SEM (cell line): ENCODE data around the gene PLEKHH2.

DNA sequence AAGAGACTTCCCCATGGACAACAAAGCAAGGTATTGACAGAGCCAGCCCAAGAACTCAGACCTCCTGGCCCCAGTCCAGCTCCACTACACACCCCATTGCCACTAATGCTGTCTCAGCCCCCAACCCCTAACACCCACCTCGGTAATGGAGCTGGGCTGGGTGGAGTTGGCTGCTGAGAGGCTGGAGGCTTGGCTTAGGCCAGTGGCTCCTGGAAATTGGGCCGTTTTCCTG, 175.4 kb upstream of the HAAO start:
- PRO-cap: no peak

- PRO-cap: no peak
Observed at GRCh38 chr2:43039112-43039841, 187.1 kb downstream of the ZFP36L2 start.

DNA sequence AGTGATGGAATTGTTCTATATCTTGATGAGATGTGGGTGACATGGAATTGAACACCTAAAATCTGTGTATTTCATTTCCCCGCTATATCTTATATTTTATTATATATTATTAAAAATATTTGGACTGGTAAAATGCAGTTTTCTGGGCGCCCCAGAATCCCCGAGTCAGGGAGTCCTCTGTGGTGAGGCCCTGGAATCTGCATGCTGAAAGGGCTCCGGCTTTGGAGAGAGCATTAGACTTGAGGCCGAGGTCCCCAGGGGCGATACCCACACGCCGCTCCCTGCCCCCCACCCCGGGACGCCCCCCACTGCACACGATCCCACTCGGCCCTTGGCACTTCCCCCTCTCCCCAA, 126.1 kb downstream of the ZFP36L2 start:
- PRO-cap: no peak

GRCh38 chr2:43157371-43157818, 69.0 kb downstream of the ZFP36L2 start:
- PRO-cap: no peak

DNA sequence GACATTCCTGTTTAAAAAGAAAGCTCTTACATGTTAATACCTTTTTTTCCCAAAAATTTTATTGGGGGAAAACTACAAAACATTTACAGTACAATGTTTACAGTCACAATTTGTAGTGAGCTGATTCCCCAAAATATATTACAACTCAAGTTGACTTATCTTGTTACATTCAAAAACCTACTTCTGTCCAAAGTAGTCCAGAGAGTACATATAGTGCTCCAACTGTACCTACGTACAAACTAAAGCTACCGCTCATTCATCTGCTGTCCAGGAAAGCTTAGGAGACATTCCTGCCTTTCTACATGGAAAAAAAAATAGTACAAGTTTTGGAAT, 4.1 kb downstream of the ZFP36L2 start:
- PRO-cap: no peak

- PRO-cap: no peak
Observed at GRCh38 chr2:43343983-43344438, 117.6 kb upstream of the ZFP36L2 start.

- PRO-cap: no peak
Observed at GRCh38 chr2:43426108-43426906, 169.5 kb downstream of the THADA start.

DNA sequence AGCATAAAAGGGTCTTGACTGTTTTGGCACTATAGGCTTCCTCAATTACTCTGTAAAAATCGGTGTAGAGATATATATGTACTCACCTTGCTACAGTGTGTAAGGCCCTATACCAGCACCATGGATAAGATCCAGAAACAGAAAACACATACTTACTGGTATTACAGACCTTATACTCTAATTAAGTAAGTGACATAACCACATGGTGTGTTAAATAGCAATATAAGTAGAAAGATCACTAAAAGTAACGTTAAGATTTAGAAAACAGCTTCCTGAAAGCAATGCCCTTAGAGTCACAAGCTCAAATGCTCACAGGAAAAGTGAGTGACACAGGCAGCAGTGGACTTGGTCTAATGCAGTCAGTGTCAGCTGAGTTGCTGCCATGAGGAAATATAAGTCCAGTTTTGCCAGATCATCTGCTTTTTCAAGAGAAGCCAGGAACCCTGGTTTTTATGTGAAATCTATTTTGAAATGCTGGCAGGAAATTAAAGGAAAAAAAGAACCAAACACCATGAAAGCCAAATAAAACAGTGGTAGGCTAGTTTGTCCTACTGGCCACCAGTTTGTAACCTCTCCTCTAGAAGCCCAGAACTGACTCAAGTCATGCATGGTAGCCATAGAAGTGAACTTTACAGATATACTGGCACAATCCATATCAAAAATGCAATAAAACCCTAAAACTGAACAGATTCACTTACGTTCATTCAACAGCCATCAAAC, 109.3 kb downstream of the THADA start:
- PRO-cap: no peak

DNA sequence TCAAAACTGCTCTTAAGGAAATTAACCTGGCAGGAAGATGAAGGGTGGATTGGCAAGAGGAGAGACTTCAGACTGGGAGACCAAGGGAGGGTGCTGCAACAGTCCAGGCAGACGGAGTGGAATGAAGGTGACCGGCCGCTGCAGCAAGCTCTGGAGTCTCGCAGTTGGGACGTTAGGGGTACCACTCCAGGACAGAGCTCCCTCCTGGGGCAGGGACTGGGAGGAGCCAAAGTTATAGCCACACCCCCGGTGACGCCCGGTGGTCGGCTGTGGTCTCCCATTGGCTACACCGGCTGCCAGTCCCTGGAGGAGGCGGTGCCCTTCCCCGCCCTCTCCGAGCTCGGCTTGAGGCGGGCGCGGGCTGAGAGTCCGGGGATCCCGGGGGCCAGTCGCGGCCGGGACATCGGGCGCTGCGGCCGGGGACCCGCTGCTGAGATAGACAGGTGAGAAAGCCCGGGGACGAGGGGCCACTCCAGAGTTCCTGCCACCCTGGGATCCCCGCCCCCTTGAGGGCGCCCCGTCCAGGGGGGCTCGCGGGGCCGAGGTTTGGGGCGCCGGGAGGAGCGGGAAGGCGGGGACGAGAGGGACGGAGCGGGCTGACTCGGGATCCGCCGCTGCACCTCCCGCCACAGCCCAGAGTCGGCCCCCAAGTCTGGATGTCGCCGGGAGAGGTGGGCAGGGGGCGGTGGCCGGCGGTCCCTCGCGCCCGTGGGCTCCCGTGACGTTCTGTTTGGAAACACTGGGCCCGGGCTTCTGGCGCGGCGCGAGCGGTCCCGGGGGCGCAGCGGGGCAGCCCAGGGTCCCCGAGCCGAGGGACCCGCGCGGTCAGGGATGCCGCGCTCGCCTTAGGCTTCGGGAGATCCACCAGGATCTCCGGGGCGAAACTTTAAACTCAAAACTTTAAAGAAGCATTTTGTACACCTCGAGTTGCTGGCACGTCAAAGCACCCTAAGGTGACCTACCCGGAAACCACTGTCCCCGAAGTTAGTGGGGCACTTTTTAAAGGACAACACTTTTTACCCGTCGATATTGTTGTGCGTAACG, at the start of gene PLEKHH2:
TSS of gene PLEKHH2 (plus strand) at position 324 of the 1,044 bp plus-strand sequence.
- PRO-cap: no peak

GRCh38 chr2:43960448-43961081, 35.2 kb downstream of the LRPPRC start:
- PRO-cap: no peak

GRCh38 chr2:44268387-44268650, 7.0 kb upstream of the SLC3A1 start:
- PRO-cap: no peak

- PRO-cap: no peak
Observed at GRCh38 chr2:44801327-44802425, 139.8 kb upstream of the SIX3 start.

DNA sequence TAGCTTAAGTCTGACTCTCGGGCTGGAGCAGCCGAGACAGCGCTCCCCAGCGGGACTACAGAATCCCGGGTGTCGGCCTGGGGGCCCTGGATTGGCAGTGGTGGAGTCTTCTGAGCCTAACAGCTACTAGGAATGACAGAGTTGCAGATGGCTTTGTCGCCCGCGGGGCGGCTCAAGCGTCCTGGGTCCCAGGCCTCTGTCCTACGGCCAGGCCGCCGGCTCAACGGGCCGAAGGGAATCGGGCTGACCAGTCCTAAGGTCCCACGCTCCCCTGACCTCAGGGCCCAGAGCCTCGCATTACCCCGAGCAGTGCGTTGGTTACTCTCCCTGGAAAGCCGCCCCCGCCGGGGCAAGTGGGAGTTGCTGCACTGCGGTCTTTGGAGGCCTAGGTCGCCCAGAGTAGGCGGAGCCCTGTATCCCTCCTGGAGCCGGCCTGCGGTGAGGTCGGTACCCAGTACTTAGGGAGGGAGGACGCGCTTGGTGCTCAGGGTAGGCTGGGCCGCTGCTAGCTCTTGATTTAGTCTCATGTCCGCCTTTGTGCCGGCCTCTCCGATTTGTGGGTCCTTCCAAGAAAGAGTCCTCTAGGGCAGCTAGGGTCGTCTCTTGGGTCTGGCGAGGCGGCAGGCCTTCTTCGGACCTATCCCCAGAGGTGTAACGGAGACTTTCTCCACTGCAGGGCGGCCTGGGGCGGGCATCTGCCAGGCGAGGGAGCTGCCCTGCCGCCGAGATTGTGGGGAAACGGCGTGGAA, 8.7 kb downstream of the SIX2 start:
- PRO-cap: no peak

- PRO-cap: no peak
Observed at GRCh38 chr2:45273527-45273731, 264.2 kb upstream of the SIX2 start.

- PRO-cap: no peak
Observed at GRCh38 chr2:45938775-45939677, 287.6 kb downstream of the PRKCE start.

DNA sequence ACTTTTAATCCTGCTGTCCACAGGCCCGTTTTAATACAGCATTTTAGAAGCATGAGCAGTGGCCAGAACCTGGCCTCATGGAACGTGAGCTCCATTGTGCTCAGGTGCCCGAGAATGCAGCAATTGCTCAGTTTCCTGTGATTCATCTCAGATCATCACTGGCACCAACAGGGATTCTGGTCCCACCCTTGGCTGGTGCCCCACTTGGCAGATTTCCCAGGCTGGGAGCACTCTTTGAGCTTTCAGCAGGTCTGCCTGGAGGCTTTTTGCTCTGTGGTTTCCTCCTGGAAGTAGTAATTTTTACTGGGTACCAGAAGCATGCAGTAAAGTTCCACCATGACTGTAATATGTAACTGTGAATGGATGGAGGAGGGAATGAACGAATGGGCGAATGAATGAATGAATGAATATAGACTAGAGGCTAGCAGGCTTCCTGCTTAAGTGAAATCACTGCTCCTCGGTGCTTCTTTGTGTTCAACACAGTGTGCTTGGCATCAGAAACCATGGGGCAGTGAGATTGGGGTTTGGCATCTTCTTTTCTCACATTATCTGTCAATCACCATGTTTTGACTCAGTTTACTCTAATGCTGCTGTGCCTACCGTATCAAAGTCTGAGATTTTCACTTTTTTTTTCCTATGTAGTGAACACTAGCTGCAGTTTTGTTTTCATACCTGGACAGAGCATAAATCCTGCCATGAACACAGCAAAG, 312.9 kb downstream of the PRKCE start:
- PRO-cap: no peak

DNA sequence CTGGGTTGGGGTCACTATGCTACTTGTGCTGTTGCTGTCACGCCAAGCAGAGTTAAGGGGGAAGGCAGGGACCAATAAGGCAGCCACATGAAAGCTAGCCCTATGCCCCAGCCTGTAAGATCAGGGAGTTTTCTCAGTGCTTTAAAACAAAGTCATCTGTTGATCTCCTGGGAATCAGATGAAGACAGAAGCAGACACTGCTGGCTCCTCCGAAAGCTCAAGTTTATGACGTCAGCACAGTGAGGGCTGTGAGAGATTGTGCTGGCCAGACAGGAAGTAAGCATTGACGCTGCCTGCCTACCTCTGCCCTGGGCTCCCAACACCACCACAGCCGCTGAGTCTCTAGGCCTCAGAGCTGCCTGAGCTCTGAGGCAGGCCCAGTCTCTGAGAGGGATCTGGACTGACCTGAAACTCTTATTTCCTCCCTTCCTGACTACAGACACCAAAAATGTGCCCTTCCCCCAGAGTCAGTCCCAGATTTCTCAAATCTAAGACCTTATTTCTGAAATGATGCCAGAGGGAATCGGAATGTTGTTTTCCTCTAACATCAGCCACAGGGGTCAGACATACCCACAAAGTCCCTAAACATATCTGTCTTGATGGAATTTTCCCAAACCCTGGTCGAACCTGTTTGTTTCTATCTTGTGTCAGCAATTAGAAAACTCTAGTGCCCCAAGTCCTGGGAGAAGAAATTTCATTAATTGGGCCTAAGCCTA, 118.0 kb upstream of the EPAS1 start:
- PRO-cap: no peak

GRCh38 chr2:46298233-46299258, 1.3 kb downstream of the EPAS1 start:
- PRO-cap: no peak

GRCh38 chr2:46306134-46306792, 9.1 kb downstream of the EPAS1 start:
- PRO-cap: no peak

DNA sequence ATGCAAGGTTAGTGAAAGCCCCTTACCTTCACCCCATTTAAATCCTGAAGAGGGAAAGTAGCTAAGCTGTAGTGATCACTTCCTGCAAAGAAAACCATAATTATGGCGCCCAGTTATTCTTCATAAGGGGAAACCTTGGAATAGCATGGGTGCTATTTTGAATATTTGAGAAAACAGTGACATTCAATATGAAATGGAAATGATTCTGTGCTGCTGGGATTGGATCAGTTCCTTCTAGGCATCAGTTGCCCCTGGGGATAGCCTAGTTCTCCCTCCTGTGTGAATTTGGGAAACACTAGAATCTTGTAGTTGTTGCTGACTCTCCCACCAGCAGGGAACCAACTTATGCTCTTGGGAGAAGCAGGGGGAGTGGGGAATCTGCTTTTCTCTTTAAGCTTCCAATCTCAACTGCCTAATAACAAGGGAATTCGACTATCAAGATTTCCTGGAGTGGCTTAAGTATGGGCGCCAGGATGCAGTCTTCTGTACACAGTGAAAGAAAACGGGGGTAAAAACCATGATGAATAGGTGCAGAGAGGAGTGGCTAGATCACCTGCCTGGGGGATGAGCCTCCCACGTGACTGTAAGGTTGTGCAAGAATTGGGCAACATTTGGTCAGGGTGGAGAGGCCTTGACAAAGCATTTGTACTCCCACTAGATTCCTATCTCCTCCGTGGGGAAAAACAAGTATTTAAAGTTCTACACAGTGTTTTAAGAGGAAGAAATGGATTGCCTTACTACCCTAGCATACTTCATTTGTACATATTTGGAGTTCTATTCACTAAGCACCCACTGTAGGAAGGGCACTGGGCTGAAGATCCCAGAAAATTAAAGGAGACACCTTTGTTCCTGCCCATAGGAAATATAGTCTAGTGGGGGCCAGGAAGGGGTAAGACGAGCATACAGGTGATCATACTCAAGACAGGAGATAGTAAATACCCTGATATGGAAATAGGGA, 28.9 kb downstream of the EPAS1 start:
- PRO-cap: no peak